ENCODE measurements around the genes FIBIN, MPPED2 and ELP4.

- PRO-cap, 4 experiments, result no peak in any of the 4 experiments
- RAMPAGE, long total RNA, 2 experiments, result no peak in any of the 2 experiments
These were observed 94.2 kb downstream of the SLC17A6 start for GRCh38 chr11:22432018-22433217.

DNA sequence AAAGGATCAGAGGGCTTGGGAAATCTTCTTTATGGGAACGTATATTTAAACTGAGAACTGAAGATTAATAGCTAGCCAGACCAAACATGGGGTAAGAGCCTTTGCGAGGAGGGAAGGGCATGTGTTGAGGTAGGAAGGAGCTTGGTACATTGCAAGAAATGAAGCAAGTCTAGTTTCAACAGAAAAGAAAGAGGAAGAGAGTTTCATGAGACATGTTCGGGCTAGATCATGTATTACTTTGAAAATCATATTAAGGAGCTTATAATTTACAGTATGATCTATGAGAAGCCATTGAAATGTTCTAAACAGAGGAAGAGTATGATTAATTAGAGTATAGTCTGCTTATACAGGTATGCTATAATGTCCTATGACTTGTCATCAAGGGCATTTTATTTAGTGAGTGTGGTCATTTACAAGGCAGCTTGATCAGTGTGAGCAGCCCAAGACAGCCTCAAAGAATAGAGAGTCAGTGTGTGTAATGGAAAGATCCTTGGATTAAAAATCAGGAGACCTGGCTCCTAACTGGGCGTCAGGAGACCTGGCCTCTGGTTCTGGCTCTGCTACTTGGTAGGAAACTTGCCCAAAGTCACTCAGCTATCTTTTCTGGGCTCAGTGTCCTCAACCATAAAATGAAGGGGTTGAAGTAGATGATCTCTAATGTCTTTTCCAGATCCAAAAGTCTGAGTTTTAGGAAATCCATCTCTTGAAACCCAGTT lies 10.9 kb downstream of the GAS2 start:
- PRO-cap, 4 experiments, result peak in 4 of 4 experiments; most common plus-strand start position 74 of the sequence (in 1); most common minus-strand start position 460 of the sequence (in 3)
- RAMPAGE, long total RNA, 2 experiments, result no peak in any of the 2 experiments

DNA sequence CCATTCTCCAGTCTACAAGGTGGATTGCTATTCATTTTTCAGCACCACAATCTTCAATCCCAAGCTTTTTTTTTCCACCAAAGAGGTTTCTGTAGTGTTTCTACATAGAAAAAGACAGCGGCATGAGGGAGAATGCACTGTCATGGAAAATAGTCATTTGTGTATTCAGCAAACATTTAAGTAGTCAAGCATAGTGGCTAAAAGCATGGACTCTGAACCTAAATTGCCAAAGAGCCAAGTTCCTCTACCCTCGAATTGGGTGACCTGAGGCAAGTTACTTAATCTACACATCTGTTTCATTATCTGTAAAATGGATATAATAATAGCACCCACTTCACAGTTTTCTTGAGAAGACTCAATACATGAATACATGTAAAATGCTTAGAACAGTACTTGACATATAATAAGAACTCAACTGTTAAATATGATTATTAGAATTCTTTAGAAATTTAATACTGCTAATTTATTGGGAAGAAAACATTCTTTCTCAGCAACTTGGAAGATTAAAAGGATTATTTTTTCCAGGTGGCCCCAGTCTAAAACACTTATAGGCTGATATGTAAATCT lies 14.3 kb downstream of the GAS2 start:
- PRO-cap, 4 experiments, result peak in 4 of 4 experiments; most common plus-strand start position 308 of the sequence (in 2); most common minus-strand start position 151 of the sequence (in 3)
- RAMPAGE, long total RNA, 2 experiments, result no peak in any of the 2 experiments

- PRO-cap, 4 experiments, result no peak in any of the 4 experiments
- RAMPAGE, long total RNA, 2 experiments, result no peak in any of the 2 experiments
These were observed 340.5 kb upstream of the ANO3 start for GRCh38 chr11:25991392-25991776.

- PRO-cap, 4 experiments, result no peak in any of the 4 experiments
- RAMPAGE, long total RNA, 2 experiments, result no peak in any of the 2 experiments
These were observed 17.9 kb downstream of the ANO3 start for GRCh38 chr11:26349899-26350229.

DNA sequence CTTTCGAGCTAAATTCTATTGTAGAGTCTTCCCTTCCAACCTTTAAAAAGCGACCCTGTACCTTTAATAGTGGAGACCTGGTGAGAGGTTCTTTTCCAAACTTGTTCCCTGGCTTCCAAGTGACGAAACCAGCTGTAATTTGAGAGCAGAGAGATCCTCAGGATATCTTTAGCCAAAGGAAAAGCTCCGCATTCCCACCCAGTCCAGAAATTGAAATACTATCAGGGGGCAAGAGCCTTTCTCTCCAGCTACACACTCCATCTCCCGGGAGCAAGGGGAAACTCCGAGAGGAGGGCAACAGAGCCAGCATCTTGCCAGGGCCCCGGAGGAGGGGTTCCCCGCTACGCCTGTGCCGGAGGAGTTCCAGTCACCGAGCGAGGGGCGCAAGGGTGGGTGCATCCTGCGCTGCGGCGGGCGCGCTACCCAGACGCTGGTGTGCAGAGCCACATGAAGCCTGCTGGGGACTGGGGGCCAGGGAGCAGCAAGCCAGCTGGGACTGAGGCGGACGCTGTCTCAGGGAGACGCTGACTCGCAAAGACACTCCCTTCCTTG lies at the start of gene FIBIN:
Gene FIBIN (plus strand): TSS at position 191 of the 552 bp plus-strand sequence.
- PRO-cap, 4 experiments, result peak in 3 of 4 experiments; most common plus-strand start position 201 of the sequence (in 2)
- RAMPAGE, long total RNA, 2 experiments, result start-site peak on the plus strand in 1 of 2 experiments, centred at position 192 of the sequence, 6 reads per replicate

- PRO-cap, 4 experiments, result no peak in any of the 4 experiments
- RAMPAGE, long total RNA, 2 experiments, result no peak in any of the 2 experiments
These were observed 147.3 kb downstream of the BBOX1 start for GRCh38 chr11:27187866-27188327.

GRCh38 chr11:27408338-27408793 lies 45.4 kb upstream of the CCDC34 start:
- PRO-cap, 4 experiments, result no peak in any of the 4 experiments
- RAMPAGE, long total RNA, 2 experiments, result start-site peak on the minus strand in 1 of 2 experiments, at chr11:27408332-27408772 at its widest, 16 reads per replicate

DNA sequence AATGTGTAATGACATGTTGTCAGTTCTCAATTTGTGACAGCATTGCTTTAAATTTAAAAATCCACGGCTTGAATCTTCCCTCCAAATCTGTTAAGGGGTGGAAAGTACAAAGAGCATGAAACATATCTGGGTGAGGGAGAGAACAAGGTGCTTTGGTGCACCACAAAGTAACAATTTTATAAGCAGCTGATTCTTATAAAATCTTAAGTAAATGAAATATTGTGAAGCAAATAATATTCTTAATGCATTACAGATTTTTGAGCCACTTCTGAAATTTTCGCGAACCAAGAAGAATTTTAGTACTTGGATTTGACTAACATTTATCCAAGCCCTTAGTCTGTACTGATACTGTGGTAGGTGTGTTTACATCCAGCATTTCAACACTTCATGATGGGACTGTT lies 660 bp upstream of the LIN7C start:
- PRO-cap, 4 experiments, result peak in 2 of 4 experiments; most common plus-strand start position 118 of the sequence (in 1)
- RAMPAGE, long total RNA, 2 experiments, result no peak in any of the 2 experiments

DNA sequence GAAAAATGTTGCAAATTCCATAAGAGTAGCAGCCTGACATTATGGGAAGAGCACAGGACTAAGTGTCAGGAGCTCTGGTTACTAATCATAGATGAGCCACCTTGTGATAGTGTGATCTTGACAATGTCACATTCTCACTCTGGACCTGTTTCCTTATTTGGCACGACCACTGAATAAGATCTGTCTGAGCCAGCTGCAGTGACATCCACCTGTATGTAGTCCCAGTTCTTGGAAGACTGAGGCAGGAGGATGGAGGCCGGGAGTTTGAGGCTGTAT lies 5.7 kb upstream of the LIN7C start:
- PRO-cap, 4 experiments, result no peak in any of the 4 experiments
- RAMPAGE, long total RNA, 2 experiments, result no peak in any of the 2 experiments

GRCh38 chr11:27514438-27514942 lies 7.9 kb upstream of the LIN7C start:
- PRO-cap, 4 experiments, result peak in 2 of 4 experiments; most common plus-strand start chr11:27514872 (in 2); most common minus-strand start chr11:27514753 (in 1)
- RAMPAGE, long total RNA, 2 experiments, result no peak in any of the 2 experiments

GRCh38 chr11:27716864-27717274 lies 16.6 kb upstream of the BDNF start:
- PRO-cap, 4 experiments, result no peak in any of the 4 experiments
- RAMPAGE, long total RNA, 2 experiments, result no peak in any of the 2 experiments

DNA sequence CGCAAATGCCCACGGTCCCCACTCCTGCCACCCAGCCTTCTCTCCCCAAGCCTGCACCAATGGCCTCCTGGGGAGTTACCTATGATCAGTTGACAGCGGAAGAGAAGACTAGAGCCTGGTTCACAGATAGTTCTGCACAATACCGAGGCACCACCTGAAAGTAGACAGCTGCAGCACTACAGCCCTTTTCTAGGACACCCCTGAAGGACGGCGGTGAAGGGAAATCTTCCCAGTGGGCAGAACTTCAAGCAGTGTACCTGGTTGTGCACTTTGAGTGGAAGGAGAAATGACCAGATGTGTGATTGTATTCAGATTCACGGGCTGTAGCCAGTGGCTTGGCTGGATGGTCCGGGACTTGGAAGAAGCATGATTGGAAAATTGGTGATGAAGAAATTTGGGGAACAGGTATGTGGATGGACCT lies 49.6 kb downstream of the METTL15 start:
- PRO-cap, 4 experiments, result no peak in any of the 4 experiments
- RAMPAGE, long total RNA, 2 experiments, result no peak in any of the 2 experiments

- PRO-cap, 4 experiments, result no peak in any of the 4 experiments
- RAMPAGE, long total RNA, 2 experiments, result no peak in any of the 2 experiments
These were observed 725.5 kb downstream of the METTL15 start for GRCh38 chr11:28833546-28834249.

DNA sequence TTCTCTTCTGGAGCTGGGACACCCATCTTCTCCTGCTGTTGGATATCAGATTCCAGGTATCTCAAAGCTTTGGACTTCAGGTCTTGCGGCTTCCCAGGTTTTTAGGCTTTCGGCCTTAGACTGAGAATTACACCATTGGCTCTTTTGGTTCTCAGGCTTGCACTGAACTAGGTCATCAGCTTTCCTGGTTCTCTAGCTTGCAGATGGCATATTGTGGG lies 812.1 kb downstream of the KCNA4 start:
- PRO-cap, 4 experiments, result peak in 4 of 4 experiments; most common minus-strand start position 102 of the sequence (in 3)
- RAMPAGE, long total RNA, 2 experiments, result no peak in any of the 2 experiments

- PRO-cap, 4 experiments, result no peak in any of the 4 experiments
- RAMPAGE, long total RNA, 2 experiments, result no peak in any of the 2 experiments
These were observed 19.8 kb downstream of the ARL14EP start for GRCh38 chr11:30342453-30343339.

GRCh38 chr11:30434820-30435607 lies 112.1 kb downstream of the ARL14EP start:
- PRO-cap, 4 experiments, result peak in 2 of 4 experiments; most common plus-strand start chr11:30435172 (in 2)
- RAMPAGE, long total RNA, 2 experiments, result no peak in any of the 2 experiments

DNA sequence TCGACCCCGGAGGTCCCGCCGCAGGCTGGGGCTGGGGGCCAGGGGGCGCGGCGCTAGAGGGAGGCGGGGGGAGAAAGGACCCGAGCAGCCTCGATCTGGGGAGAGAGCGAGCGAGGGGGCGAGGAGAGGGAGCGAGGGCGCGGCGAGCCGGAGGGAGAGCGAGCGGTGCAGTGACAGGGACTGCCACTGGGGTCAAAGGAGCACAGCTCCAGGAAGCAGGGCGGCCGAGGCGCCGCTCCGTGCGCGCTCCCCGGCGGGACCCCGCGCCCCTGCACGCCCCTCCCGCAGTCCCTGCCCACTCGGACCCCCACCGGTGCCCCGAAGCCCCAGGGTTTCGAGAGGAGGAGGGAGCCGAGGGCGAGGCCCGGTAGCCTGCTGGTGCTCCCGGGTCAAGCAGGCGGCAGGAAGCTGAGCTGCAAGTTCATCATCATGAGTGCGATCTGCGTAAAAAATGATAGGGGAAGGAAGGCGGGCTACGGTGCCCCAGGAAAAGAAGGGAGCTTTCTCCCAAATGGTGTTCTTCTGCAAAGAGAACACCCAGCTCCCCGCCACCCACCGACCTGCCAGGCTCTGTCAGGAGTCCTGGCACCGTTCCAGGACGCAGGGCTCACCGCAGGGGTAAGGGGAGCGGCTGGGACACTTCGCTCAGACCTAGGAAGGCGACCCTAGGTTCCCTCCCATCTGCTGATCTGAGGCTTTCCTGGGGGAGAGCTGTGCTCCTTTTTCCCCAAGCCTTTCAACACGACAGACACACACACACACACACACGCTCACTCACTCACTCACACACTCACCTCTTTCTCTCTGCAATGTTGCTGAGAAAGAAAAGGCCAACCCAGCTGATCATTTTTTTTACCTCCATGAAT lies at the start of gene MPPED2:
Gene MPPED2 (minus strand): TSS at position 172 of the 866 bp plus-strand sequence.
- PRO-cap, 4 experiments, result peak in 2 of 4 experiments; most common plus-strand start position 203 of the sequence (in 1); most common minus-strand start position 172 of the sequence (in 2)
- RAMPAGE, long total RNA, 2 experiments, result no peak in any of the 2 experiments

GRCh38 chr11:31508842-31509311 lies 545 bp downstream of the IMMP1L start:
- PRO-cap, 4 experiments, result peak in 1 of 4 experiments; most common plus-strand start chr11:31509226 (in 1)
- RAMPAGE, long total RNA, 2 experiments, result no peak in any of the 2 experiments

DNA sequence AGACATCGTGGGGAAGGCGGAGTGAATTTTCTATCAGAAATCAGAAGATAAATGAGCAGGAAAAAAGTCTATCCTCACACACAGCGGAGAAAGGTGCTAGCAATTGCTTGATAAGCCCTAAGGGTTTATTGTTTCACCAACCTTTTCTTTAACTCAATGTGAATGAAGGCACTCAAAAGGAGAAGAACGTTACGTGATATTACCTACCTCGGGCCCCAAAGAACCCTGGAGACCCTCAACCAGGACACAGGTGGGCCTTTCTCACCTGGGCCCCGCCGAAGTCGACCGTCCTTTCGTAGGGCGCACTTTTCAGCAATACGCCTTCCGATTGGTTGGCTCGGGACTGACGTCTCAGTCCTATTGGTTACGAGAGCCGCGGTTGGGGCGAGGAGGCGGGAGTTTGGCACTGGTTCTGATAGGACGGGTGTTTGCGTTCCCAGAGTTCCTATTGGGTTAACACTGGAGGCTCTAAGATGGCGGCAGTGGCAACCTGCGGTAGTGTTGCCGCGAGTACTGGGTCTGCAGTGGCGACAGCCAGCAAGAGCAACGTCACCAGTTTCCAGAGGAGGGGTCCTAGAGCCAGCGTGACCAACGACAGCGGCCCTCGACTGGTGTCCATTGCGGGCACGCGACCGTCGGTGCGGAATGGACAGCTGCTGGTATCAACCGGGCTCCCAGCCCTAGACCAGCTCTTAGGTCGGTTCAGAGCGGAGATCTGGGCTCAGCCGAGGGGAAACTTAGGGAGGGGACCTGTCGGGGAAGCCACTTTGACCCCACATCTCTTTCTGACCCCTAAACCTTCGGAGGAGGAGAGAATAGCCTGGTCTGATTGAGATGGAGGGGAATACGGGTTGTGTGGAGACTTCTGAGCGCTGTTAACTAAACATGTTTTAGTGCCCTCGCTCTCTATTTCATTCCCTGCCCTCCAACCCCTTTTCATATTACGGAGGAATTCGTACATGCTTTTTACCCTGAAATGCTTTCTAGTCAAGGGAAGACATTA lies at the start of gene ELP4:
Gene ELP4 (plus strand): TSS at position 456 of the 1,003 bp plus-strand sequence.
- PRO-cap, 4 experiments, result peak in 4 of 4 experiments; most common plus-strand start position 498 of the sequence (in 2); most common minus-strand start position 292 of the sequence (in 3)
- RAMPAGE, long total RNA, 2 experiments, result start-site peak on the plus strand in 2 of 2 experiments, centred at positions 452 to 474 of the sequence, 18 to 121 reads per replicate; start-site peak on the minus strand in 2 of 2 experiments, centred at positions 277 to 293 of the sequence, 63 to 75 reads per replicate

Measured in right lobe of liver (tissue), 4 donors.